Subcutaneous preadipocyte (primary cell): ENCODE measurements around a stretch of chr1.

DNA sequence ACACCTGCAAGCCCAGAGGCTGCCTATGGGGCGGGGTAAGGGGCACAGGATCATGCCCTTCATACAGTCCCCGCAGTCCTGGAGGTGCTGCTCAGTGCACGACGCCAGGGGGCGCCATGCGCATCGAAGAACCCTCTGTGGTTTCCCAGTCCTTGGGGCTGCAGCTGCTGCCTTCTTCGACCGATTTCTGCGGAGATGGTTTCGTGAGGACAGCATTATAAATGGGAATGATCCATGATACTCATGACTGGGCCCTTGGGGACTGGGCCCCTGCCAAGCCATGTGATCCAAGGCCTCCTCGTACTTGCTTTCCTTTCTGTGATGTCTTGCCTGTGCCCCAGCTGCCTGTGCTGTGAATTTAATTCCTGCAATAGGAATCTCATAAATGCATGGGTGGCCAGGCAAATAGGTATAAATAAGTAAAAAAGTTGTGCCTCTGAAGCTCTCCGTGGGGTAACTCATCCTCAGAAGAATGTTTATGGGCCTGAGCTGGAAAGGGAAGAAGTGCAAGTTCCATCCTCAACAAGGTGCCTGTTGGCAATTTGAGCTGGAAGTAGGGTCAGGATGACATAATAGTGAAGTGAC lies 37.0 kb upstream of the ARHGEF10L start:
- CAGE, long polyA plus RNA: no peak

DNA sequence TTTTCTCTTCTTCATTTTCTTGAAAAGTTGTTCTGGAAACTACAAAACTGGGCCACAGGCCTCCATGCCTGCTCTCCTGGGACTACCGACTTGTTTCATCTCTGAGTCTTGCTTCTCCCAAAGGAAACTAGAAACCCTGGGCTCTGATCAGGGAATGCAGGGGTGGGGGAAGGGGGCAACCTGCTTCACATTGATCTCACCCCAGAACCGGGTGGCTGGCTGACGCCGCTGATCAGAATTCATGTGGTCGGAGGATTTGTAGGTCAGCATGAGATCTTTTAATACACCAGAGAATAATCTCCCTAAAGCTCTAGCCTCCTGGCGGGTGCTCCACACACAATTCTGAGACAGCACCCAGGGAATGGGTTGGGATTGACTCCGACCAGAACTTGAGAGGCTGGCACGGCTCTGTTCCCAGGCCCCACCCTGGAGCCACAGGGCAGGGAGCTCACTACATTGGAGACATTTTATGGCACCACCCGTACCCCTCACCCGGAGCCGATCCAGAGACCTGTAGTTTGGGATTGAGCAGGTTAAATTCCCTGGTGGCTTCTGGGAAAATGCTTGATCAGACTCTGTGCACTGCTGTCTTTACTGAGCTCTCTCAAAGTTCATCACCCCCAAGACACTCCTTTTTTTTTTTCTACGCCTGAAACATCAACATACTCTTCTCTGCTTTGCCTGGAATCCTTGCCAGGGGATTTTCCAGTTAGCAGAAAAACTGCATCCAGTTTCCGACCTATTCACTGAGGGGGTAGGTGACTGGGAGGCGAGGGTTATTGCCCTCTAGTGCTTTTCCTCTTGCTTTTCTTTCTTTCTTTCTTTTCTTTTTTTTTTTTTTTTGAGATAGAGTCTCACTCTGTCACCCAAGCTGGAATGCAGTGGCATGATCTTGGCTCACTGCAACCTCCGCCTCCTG lies 12.2 kb upstream of the ARHGEF10L start:
- CAGE, long polyA plus RNA: no peak

- CAGE, long polyA plus RNA: no peak
These were observed 65.5 kb downstream of the ARHGEF10L start for GRCh38 chr1:17604966-17605363.

- CAGE, long polyA plus RNA: no peak
These were observed 96.2 kb downstream of the ARHGEF10L start for GRCh38 chr1:17635629-17636202.

- CAGE, long polyA plus RNA: no peak
These were observed 2.4 kb downstream of the IGSF21 start for GRCh38 chr1:18109608-18110849.

GRCh38 chr1:18264684-18265123 lies 157.1 kb downstream of the IGSF21 start:
- CAGE, long polyA plus RNA: no peak

- CAGE, long polyA plus RNA: no peak
These were observed 96.4 kb upstream of the KLHDC7A start for GRCh38 chr1:18384323-18384820.

DNA sequence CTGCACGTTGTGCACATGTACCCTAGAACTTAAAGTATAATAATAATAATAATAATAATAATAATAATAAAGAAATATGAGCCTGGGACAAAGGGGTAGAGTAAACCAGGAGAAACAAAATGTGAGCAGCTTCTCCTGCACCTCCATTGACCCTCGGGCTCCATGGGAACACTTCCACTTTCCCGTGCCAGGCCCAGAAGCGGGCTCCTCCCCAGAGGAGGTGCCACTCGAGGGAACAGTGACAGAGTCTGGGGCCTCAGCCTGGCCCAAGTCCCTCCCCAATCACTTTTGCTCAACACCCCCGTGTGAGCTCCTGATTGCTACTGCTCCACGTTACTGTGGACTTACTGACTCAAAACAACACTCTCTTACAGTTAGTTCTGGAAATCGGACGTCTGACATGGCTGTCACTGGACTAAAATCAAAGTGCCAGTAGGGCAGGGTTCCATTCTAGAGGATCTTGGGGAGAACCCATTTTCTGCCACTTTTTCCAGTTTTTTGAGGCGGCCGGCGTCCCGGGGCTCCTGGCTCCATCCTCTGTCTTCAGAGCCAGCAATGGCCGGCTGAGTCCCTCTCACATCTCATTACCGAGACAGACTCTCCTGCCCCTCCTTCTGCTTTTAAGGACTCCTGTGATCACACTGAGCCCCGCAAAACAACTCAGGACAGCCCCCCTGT lies 17.6 kb upstream of the KLHDC7A start:
- CAGE, long polyA plus RNA: no peak

- CAGE, long polyA plus RNA: no peak
These were observed 58.4 kb upstream of the PAX7 start for GRCh38 chr1:18572279-18572517.

GRCh38 chr1:18607530-18607792 lies 23.2 kb upstream of the PAX7 start:
- CAGE, long polyA plus RNA: no peak

DNA sequence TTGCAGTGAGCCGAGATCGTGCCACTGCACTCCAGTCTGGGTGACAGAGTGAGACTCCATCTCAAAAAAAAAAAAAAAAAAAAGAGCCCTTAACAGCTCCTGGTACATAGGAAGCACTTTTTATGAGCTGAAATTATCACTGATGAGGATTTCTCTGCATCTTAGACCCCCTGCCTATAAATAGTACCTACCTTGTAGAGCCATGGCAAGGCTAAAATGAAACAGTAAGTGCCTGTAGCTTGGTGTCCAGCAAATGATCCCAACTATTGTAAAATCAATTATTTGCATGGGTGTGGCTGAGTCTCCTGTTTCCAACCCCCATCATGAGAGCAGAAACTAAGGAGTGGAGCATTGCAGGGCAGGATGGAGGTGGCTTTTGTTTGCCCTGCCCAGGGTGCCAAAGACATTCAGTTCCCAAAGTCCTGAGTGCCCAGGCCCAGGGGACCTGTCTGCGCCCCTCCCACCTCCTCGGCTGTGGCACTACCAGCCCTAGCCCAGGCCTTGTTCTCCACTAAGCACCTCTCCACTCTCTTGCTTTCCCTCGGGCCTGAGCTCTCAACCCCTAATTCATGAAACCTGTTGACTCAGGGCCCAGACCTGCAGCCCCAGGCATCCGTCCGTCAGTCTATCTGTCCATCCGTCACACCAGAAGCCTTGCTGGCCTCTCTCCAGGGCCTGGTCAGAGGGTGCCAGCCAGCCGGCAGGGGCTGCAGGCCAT lies 39.5 kb downstream of the PAX7 start:
- CAGE, long polyA plus RNA: no peak

DNA sequence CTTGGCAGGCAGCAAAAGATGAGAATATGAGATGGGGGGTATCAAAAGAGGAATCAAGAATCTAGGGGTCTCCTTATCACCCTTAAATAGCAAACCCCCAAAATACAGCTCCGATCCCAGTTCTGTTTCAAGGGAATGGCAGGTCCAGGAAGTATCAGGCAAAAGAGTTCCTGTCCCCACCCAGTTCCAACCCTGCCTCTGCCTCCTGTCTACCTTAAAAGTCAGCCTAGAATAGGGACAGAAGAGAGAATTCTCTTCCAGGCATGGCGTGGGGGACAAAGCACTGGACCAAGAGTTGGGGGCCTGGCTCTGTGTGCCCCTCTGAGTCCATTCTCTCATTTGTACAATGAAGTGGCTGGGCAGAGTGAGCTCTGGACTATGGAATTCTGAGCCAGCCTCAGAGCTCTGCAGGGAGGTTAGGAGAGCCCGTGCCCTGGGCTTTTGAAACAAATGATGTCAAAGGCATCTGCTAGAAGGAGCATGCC lies 12.5 kb upstream of the ALDH4A1 start:
- CAGE, long polyA plus RNA: no peak

GRCh38 chr1:18935670-18936371 lies 20.7 kb downstream of the IFFO2 start:
- CAGE, long polyA plus RNA: no peak

GRCh38 chr1:18954366-18954911 lies 2.0 kb downstream of the IFFO2 start:
- CAGE, long polyA plus RNA: no peak

GRCh38 chr1:19065531-19066778 lies 109.5 kb upstream of the IFFO2 start:
- CAGE, long polyA plus RNA: no peak

- CAGE, long polyA plus RNA: no peak
These were observed 123.2 kb upstream of the IFFO2 start for GRCh38 chr1:19079250-19080474.

GRCh38 chr1:19082817-19083655 lies 126.6 kb upstream of the IFFO2 start:
- CAGE, long polyA plus RNA: no peak

DNA sequence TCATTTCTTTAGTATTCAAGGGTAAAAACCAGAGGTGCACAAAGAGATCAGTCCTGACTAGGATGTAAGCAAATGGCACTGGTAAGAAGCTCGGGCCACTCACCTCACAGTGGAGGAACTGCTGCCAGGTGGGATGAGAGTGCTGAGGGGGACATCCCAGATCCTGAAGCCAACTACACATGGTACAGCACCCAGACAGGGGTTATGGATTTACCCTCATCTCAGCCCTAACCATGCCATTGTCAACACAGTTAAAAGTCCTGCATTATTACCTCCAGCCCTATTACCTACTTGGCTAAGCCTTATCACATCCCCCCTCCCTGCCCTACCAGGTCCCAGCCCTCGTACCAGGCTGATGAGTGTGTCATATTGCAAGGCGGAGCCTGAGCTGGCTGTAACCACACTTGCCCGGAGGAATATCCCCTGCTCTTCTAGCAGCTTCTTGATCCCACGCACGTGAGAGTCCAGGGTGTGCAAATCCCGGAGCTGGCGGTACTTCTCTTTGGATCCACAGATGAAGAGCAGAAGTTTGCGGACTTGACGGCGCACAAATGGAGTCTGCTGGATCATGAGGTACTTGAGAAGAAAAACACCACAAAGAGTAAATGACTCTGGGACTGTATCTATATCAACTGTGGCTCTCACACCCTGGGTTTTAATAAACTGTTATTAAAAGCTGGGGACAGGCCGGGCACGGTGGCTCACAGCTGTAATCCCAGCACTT lies 87.4 kb downstream of the UBR4 start:
- CAGE, long polyA plus RNA: no peak

DNA sequence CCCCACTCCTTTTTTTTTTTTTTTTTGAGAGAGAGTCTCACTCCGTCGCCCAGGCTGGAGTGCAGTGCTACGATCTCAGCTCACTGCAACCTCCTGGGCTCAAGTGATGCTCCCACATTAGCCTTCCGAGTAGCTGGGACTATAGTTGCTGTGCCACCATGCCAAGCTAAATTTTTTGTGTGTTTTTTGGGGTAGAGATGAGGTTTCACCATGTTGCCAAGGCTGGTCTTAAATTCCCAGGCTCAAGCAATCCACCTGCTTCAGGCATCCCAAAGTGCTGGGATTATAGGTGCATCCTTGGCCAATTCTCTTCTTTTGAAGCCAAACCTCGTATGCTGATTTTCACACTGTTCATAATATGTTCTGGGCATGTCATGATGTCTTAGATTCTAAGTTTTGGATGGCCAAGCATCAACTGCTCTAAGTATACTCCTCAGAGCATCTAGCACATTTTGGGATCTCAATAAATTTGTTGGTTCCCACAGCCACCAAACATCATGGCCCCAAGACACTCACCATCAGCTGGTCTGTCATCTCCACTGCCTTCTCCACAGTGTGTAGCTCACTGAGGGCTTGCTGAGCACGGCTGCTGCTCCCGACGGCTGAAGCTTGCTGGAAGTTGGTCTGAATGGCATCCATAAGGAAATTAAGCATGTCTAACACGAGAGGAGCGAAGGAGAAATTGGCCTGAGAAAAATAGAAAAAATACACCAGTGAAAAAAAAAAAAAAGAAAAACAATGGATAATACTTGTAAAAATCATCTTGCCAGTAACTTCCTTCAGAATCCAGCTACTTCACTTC lies 50.3 kb downstream of the UBR4 start:
- CAGE, long polyA plus RNA: no peak

GRCh38 chr1:19172749-19173467 lies 37.2 kb downstream of the UBR4 start:
- CAGE, long polyA plus RNA: no peak